ENCODE measurements around a stretch of chr2.

DNA sequence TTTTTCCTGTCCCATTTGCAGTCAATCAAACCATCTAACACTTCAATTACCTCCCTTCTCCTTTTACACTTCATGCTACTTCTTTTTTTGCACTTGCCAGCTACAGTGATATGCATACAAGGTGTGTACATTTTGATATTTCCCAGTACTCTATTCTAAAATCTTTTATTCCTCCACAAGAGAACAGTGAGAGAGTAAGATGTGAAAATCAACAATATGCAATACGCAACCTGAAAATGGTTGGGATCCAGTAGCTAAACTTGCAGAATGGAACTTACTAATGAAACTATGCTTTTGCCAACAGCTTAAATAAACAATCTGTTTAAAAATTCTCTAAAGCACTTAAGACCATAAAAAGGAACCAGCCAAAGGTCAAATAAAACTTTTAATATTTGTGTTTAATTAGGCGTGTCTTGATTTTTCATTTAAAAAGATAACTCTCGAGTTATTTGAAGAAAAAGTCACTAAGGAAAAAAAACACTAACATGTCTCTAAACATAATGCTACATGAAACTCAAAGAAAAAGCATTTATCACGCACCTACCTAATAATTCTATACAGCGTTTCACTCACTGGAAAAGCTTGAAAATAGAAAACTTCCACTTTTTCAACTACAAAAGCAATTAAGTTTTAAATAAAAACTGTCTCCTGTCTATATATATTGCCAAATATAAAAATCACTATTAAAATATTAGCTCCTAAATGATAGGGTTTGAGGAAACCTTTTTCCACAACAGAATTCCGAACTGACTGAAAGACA is 3.5 kb downstream of the PUM2 start:
- CAGE, long polyA plus RNA: no peak
- RRBS: no CpG with 5 or more reads among the region's 6 CpGs

GRCh38 chr2:20348136-20349084 is 2.2 kb downstream of the PUM2 start:
- CAGE, long polyA plus RNA: no peak
- RRBS: 86% methylated on average over 2 of the region's 19 CpGs

- CAGE, long polyA plus RNA: no peak
- RRBS: no CpG with 5 or more reads among the region's 4 CpGs
These were observed 18.6 kb upstream of the RHOB start for GRCh38 chr2:20428289-20428743.

DNA sequence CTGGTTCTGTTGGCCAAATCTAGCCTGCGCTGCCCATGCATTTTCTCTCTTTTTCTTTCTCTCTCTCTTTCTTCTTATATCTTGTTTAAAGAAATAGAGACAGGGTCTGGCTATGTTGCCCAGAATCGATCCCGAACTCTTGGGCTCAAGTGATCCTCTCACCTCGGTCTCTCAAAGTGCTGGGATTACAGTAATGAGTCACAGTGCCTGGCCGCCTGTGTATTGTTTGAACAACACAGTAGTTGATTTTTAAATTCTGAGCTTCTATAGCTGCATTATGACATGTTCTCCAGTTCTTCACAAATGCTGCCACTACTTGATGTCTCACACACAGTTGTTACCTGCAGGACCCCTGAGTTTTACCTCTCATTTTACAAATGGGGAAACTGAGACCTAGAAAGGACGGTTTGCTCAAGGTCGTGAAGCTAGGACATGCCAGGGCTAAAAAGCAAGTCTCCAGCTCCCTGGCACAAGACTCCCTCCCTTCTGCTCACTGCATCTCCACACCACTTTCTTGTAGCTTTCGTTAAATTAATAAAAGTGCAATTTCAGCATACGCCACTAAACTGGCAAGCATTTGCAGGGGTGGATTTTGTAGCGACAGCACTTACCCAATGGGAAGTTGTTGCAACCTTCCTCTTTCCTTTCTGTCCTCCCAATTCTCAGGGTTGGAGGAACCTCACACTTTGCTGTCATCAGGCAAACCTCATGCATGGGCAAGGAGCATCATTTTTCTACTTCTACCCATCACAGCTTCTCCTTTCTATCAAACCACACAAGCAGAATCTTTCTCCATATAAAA is 7.6 kb upstream of the RHOB start:
- CAGE, long polyA plus RNA: no peak
- RRBS: no CpG with 5 or more reads among the region's 10 CpGs

DNA sequence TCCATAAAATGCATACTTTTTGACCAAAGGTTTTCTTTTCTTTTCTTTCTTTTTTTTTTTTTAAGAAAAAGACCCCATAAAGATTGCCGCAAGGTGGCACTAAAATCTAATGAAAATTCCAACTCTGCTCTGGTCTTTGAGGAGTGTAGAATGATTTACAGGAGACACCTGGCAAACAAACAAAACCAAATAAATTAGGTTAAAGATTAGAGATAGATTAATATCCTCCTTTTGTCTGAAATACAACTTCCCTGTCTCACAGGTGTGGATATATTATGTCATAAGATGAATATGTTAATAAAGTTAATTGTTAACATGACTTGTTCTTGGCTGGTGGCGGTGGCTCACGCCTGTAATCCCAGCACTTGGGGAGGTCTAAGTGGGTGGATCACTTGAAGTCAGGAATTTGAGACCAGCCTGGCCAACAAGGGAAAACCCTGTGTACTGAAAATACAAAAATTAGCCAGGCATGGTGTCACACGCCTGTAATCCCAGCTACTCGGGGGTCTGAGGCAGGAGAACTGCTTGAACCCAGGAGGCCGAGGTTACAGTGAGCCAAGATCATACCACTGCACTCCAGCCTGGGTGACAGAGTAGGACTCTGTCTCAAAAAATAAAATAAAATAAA is 3.5 kb upstream of the RHOB start:
- CAGE, long polyA plus RNA: no peak
- RRBS: no CpG with 5 or more reads among the region's 6 CpGs

GRCh38 chr2:20446593-20446995 is 280 bp upstream of the RHOB start:
- CAGE, long polyA plus RNA: no peak
- RRBS: 2% methylated on average over 20 of the region's 32 CpGs

DNA sequence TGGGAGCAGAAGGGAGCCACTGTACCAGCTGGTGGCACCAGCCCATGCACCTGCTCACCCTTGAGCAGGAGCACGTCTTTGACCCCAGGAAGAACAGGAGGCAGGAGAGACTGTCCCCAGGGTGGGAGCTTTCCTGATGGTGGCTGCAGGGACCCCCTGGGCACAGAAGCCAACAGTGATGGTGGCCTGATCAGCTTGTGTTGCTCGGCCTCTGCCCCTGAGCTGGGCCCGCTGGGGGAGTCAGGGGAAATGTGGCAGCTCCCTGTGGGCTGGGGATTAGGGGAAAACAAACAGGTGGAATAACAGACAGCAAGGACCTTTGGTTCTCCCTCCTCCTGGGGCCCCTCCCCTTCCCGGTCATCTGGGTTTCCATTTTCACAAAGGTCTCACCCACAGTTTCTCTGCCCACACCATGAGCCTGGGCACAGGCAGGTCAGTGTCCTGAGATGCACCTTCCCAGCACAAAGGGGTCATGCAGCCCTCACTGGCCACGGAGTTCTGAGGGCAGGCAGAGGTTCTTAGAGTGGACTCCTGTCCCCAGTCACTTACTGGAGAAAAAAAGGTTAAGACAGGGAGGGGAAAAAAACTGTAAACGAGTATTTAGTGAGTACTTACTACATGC is 91.8 kb downstream of the RHOB start:
- CAGE, long polyA plus RNA: no peak
- RRBS: no CpG with 5 or more reads among the region's 6 CpGs

DNA sequence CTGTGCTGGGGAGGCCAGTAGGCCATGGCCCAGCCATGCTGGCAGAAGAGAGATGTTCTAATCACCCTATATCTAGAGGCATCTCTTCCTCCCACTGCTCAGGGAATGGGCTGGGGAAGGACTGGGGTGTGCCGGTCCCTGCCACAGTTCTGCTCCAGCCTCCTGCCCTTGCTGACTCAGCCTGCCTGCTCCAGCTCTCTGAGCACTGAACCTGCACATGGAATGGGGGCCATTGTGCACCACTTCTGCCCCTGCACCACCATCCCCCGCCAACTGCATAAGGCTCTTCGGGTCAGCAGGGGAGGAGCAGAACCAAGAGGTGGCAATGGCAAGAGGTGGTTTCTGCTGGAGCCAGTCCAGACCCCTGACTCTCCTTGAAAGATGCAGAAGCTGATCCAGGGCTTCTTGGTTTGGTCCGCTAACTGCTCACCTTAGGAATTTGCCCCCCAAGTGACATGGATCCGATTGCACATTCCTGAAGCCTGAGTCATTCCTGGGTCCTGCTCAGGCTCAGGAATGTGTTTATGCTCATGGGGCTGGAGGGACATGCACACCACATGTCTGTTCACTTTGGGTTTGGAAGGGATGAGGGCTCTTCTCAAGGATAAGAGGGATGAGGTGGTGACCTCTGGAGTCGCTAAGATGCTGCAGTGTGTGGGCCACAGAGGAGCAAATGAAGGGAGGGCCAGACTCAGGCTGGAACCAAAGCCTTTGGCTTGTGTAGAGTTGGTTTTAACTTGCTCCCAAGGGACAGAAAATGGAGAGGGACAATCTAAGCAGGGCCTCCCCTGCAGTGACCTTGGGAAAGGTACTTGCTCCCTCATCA is 66.5 kb downstream of the HS1BP3 start:
- CAGE, long polyA plus RNA: no peak
- RRBS: no CpG with 5 or more reads among the region's 6 CpGs

DNA sequence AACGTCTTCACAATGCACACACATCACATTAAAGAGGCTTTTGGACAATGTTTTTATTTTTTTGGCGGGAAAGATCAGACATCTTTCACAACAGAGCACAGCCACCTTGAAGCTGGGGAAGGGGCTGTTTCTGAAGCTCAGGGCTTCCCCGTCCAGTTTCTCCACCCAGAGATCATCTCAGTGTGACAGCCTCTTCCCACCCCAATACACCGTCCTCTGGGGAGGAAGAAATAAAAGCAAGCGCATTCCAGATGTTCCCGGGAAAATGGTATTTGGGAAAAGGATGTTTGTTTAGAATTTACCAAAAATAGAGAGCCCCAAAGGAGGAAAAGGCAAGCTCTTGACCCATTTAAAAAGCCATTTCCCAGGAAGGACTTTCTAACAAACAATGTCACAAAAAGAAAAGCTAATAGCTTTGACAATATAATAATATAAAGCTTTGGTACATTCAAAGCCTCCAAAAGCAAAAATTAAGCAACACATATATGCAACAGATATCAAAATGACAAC is 64.6 kb downstream of the HS1BP3 start:
- CAGE, long polyA plus RNA: no peak
- RRBS: no CpG with 5 or more reads among the region's 6 CpGs

DNA sequence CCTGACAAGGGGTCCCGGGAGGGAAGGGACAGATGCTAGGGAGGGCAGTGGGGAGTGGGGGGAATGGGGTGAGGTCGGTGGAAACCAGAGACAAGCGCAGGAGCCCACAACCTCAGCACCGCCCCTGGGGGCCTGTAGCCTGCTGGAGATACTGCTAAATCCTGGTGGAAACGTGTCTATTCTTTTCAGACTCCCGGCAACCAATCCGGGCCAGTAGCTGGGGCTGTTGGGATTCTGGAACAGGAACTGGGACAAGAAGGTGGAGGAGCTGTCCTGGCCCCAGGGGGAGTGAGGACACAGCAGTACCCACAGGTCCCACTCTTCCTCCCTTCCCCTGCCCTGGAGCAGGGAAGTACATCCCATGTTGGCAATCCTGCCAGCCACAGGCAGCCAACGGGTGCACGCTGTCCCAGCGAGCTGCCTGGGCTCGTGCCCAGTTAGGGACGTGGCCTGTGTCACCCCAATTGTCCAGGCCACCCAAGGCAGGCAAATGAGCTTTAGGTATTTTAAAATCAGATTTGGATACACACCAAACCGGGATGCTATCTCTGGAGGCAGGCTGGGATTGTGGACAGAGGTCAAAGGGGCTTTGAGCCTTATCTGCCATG is 51.8 kb downstream of the HS1BP3 start:
- CAGE, long polyA plus RNA: no peak
- RRBS: 75% methylated on average over 1 of the region's 13 CpGs

- CAGE, long polyA plus RNA: no peak
- RRBS: no CpG with 5 or more reads among the region's 21 CpGs
These were observed 31.5 kb downstream of the HS1BP3 start for GRCh38 chr2:20619179-20619924.

DNA sequence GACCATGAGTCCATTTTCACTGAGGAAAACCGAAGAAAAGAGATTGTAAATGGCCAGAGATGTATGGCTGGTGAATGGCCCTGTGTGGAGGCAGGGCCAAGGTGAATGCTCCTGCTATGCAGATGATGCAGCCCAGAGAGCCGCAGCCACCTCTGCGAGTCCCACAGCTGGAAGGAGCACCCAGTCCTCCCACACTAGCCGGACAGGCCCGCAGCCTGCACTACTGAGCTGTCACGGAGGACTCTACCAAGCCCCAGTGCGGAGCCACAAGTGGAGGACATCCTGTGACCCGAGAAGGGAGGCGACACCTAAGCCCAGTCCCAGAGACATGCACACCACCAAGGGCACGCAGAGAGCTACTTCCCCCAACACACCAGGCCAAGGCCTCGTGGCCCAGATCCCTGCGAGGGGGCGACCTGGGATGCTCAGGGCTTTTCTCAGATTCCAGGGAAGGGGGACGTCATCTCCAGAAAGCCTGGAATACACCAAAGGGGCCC is 12.9 kb downstream of the HS1BP3 start:
- CAGE, long polyA plus RNA: no peak
- RRBS: no CpG with 5 or more reads among the region's 14 CpGs

- CAGE, long polyA plus RNA: no peak
- RRBS: no CpG with 5 or more reads among the region's 14 CpGs
These were observed 10.0 kb downstream of the GDF7 start for GRCh38 chr2:20676681-20677594.

- CAGE, long polyA plus RNA: no peak
- RRBS: no CpG with 5 or more reads among the region's 9 CpGs
These were observed 8.2 kb downstream of the APOB start for GRCh38 chr2:21035366-21036458.

DNA sequence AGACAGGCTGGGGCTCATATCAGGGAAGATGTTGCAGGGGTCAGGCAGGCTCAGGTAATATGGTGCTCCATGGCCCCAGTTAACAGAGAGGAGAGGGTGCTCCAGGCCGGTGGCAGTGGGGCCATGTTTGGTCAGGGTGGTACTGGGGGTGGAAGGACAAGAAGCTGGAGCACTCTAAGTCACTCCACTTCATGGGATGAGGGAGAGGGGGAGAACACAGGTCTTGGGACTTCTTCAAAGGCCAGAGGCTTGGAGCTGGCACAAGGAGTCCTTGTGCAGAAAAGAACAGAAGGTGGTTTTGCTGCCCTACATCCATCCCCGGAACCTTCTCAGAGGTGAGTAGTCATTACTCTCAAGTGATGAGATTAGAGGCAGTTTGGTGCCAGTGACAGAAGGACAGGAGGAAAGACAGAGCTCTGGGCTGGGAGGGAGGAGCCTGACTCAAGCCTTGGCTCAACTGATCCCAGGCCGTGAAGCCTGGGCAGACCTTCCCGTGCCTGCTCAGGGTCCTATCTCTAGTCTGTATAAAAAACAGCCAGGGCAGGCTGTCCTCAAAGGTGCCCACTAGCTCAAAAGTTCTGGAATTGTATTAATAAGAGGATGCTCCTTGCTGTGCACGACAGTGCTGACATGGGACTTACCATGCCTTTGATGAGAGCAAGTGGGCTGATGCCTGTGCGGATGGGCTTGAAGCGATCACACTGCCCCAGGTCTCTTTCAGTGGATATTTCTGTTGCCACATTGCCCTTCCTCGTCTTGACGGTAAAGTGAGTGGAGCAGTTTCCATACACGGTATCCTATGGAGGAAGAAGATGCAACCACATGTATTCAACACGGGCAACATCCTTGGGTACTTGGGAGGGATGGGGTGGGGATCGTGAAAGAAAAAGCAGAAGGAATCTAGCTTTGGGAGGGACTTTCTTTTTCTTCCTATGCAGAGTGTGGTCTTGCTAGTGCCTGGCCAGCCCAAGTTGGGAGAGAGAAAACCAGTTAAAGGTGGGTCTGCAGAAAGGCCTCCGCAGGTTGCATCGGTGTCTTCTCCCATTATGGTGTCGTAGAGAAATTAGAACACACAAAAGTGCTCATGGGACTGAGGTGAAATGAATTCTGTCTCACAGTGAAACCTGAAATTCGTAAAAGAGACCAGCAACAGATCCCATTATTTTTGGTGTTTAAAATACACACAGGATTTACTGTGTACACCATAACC is 7.0 kb downstream of the APOB start:
- CAGE, long polyA plus RNA: no peak
- RRBS: no CpG with 5 or more reads among the region's 16 CpGs

DNA sequence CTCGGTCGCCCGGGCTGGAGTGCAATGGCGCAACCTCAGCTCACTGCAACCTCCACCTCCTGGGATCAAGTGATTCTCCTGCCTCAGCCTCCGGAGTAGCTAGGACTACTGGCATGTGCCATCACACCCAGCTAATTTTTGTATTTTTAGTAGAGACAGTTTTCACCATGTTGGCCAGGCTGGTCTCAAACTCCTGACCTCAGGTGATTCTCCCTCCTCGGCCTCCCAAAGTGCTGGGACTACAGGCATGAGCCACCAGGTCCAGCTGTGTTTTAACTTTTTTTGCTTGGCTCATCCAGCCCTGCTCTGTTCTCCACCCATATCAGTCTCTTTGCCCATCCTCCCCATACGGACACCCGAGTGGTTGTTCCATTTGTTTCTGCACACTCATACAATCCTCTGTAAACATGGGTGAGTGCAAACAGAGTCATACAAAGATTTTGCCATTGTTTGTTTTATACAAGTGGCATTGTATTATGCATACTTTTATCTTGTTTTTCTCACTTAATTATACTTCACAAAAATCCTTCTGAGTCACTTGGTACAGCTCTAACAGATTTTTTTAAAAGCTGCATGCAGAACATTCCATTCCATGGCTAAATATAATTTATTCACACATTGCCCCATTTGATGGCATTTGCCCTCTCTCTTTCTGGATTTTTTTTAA is 5.4 kb downstream of the APOB start:
- CAGE, long polyA plus RNA: no peak
- RRBS: no CpG with 5 or more reads among the region's 8 CpGs

GRCh38 chr2:21042748-21043494 is 952 bp downstream of the APOB start:
- CAGE, long polyA plus RNA: no peak
- RRBS: no CpG with 5 or more reads among the region's 21 CpGs

- CAGE, long polyA plus RNA: no peak
- RRBS: no CpG with 5 or more reads among the region's 3 CpGs
These were observed 30.2 kb upstream of the TDRD15 start for GRCh38 chr2:21093509-21094056.

GRCh38 chr2:21330695-21331540 is 207.2 kb downstream of the TDRD15 start:
- CAGE, long polyA plus RNA: no peak
- RRBS: no CpG with 5 or more reads among the region's 6 CpGs

- CAGE, long polyA plus RNA: no peak
- RRBS: no CpG with 5 or more reads among the region's 2 CpGs
These were observed 272.5 kb downstream of the TDRD15 start for GRCh38 chr2:21396169-21396802.